Cytotoxic T cell (primary cell): ENCODE results near the gene TGM1.

DNA sequence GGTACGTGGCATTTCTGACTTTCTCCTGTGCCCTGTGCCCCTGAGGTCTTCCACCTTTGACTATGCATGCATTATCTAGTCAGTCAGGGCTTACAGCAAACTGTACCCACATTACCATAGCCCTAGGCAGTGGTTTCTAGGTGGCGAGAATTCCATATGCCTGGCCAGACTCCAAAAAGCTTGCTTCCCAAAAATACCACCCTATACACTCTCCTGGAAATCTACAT is 3.0 kb downstream of the IRF9 start:
- PRO-cap, 2 experiments, result no peak in any of the 2 experiments

- PRO-cap, 2 experiments, result no peak in any of the 2 experiments
These were observed 8.4 kb downstream of the REC8 start for GRCh38 chr14:24179798-24181070.

DNA sequence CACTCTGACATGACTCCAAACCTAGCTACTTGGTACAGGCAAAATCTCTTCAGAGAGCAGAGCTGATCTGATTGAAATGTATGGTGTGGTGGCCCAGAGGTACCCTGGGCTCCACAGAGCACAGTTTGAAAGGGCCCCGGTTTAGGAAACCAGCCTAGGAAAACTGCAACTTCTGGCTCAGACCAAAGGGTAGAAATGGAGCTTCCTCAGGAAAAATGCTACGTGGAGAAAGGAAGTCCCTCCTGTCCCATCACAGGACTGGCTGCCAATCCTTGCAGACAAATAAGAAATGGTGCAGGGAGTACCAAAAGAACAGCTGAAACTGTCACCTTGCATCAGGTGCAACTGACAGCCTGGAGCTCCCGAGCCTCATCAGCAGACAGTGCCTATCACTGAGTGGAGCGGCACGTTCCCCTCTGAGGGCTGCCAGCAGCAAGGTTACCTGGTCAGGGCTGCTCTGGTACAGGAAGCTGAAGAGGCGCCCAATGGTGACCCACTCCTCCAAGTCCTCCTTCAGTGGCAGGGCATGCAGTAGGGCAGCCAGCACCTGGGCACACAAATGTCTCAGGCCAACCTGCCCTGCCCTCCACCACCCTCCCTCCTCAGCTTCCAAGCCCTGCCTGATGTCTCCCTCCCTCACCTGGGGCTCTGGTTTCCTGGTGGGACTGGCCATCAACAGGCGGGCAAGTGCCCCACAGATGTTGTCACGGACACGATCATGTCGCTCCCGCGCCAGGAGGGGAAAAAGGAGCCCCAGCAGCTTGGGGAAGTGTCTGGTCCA is 7.4 kb downstream of the IPO4 start:
- PRO-cap, 2 experiments, result no peak in any of the 2 experiments

- PRO-cap, 2 experiments, result peak in 2 of 2 experiments; most common plus-strand start chr14:24183523 (in 2)
These were observed 5.3 kb downstream of the IPO4 start for GRCh38 chr14:24183160-24183882.

DNA sequence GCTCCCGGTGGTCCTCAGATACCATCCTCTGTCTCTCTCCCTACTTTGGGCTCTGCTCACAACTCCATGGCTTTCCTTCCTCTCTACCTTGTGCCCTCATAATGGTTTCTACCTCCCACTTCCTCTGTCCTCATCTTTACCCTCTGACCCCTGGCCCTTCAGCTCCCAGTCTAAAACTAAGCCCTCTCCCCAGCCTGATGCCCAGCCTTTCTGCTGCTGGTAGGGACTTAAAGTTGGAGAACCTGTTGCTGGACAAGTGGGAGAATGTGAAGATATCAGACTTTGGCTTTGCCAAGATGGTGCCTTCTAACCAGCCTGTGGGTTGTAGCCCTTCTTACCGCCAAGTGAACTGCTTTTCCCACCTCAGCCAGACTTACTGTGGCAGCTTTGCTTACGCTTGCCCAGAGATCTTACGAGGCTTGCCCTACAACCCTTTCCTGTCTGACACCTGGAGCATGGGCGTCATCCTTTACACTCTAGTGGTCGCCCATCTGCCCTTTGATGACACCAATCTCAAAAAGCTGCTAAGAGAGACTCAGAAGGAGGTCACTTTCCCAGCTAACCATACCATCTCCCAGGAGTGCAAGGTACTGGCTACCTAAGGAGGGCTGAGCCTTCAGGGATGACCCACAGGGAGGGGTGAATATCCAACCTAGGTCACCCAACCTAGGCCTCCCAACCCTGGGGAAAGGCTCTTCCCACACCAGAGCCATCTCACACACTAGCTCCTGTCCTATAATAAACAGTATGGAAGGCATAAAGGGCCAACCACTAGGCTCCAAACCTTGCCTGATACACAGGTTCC is 1.6 kb downstream of the TSSK4 start:
- PRO-cap, 2 experiments, result peak in 2 of 2 experiments; most common plus-strand start position 516 of the sequence (in 1); most common minus-strand start position 346 of the sequence (in 2)

DNA sequence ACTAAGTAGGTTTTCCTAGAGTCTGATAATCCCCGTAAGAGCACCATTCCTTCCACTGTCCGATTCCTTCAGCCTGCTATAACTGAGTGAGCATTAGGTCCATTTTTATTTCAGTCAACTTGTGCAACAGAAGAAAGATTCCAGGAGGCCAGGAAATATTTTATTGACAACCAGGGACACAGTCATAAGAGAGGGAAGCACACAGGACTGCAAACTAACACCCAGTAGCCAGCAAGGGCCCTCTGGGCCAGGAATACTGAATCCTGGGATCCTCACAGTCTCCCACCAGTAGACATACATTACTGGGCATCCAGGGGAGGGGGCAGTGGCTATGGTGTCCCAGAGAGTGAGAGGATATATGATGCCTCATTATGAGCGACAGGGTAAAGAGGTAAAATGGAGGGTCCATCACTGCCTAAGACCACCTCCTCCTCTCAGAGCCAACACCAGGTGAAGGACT is 883 bp upstream of the MDP1 start:
- PRO-cap, 2 experiments, result no peak in any of the 2 experiments

GRCh38 chr14:24262881-24263828 is at the start of gene TGM1:
Gene TGM1 (minus strand): TSS chr14:24263177.
- PRO-cap, 2 experiments, result no peak in any of the 2 experiments

DNA sequence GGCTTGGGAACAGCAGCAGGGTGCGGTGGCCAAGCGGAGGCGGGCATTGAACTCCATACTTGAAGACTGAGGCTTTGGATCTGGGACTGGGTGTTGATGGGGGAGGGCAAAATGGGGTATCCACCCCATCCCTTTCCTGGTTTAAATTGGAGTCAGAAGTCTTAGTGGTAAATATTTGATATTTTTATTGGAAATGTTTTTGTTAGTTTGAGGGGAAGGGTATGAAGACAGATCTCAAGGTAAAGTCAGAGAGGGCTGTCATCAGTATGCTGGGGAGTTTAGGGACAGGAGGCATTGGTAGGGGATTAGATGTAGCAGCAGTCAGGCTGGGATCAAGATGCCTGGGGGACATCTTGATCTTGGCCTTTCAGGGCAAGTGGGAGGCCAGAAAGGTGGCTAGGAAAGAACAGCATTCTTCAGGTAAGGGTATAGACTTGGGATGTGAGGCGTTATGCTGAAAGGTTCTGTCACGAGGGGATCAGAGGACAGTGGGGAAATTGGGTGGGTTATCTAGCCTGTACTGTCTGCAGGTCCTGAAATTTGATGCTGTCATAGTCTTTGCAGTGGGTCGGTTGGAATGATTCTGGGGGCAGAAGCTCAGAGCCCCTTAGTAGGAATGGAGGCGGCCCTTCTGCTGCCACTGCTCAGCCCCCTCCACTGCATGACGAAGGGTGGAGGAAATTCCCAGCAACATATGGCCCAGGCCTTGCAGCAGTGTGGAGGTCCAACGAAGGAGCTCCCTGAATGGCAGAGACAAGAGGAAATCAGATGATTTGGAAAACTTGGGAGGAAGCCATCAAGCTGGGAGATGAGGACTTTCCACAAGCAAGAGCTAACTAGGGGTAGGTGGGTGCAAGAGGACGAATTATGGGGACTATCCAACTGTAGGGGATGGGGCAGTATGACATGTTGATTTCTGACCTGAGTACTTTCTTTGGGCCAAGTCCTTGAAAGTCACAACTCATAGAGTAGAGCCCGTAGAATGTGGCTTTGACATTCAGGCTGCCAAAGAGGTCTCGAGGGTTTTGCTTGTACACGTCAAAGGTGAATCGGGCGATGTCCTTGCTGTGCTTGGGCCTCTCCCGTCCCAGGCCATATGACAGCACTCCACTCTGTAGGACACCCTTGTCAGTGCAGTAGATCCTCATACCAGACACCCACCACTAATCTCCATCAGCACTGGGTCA is 2.4 kb downstream of the CIDEB start:
- PRO-cap, 2 experiments, result no peak in any of the 2 experiments

DNA sequence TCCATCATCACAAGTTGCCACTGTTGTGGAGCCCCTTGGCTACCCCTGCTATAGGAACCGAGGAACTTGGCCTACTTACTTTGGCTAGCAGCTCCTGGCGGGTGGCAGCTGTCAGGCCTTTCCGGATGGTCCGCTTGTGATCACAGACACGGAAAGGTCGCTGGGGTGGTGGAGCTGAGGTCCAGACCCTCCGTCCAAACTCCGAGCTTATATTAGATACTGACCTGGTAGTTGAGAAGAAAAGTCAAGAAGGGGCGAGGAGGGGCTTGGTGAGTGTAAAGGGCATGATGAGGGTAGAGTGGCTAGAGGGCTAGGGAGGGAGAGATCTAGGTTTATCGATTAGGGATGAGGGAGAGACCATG is 504 bp downstream of the CIDEB start:
- PRO-cap, 2 experiments, result no peak in any of the 2 experiments

DNA sequence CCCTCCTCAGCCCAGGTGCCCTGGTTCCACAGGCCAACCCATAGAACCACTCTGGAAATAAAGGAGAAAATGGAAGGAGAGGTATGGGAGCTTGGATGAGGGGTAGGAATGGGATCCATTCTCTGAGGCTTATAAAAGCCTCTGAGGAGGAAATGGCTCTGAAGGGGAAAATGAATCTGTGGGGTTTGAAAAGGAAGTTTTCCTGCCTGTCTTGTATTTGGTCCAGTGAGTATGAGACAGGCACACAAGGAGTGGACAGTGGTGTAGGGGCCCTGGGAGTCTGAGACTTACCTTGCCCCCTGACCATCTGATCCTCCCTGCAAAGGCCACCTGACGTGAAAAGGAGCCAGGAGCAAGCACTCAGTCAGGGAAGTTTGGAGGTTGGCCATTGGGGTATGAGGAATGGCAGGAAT is 866 bp downstream of the LTB4R start:
- PRO-cap, 2 experiments, result no peak in any of the 2 experiments

- PRO-cap, 2 experiments, result no peak in any of the 2 experiments
These were observed 3.9 kb downstream of the LTB4R start for GRCh38 chr14:24315097-24315777.

DNA sequence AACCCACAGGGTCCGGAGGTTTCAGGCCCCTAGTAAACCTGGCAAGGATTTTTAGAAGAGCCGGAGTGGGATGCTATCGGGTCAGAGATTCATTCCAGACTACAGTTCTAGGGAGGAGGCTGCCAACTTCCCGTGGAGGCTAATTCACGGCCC is 836 bp upstream of the NFATC4 start:
- PRO-cap, 2 experiments, result no peak in any of the 2 experiments

GRCh38 chr14:24525861-24526205 is 17.8 kb upstream of the CMA1 start:
- PRO-cap, 2 experiments, result no peak in any of the 2 experiments

DNA sequence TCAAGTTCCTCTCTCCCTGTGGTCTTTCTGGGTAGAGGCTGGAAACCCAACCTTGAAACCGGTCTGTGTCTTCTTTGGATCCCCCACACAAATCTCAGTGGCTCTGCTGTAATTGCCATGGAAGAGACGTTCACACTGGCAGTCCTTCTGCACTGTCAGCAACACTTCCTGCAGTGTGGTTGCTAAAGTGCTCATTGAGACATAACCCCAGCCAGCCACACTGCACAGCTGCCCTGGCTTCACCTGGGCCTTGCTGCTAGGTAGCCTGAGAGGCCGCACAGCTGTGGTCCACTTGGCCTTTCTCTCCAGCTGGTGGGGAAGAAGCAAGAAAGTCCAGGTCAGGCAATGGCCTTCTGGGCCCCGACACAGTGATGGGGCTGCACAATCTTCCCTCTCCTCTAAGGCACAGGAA is 2.4 kb downstream of the GZMH start:
- PRO-cap, 2 experiments, result no peak in any of the 2 experiments

GRCh38 chr14:24818863-24819742 is 185.1 kb upstream of the GZMB start:
- PRO-cap, 2 experiments, result no peak in any of the 2 experiments

DNA sequence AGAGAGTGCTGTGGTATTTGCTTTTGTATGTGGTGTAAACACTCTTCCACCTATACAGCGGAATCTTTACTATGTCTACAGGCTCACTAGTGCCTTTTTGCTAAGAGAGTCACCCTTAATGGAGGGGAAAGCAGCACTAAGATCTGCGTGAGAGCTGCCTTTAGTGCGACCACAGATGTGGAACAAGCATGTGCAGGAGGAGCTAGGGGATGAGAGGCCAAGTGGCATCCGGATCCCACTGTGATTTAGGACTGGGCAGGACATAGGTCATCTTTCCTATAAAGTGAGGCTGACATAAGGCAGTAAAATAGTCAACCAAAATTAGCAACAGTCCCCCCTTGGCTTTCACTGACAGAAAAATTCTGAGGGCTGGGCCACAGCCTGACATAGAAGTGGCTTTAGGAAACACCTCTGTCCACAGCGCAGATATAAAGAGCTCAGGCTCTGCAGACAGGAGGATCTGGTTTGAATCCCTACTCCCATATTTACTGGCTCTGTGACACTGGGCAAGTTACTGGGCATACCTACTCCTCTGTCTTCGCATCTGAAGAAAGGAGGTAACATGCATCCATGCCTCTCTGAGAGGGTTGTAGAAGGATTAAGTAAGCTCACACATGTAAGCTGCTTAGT is 95.4 kb downstream of the STXBP6 start:
- PRO-cap, 2 experiments, result no peak in any of the 2 experiments

DNA sequence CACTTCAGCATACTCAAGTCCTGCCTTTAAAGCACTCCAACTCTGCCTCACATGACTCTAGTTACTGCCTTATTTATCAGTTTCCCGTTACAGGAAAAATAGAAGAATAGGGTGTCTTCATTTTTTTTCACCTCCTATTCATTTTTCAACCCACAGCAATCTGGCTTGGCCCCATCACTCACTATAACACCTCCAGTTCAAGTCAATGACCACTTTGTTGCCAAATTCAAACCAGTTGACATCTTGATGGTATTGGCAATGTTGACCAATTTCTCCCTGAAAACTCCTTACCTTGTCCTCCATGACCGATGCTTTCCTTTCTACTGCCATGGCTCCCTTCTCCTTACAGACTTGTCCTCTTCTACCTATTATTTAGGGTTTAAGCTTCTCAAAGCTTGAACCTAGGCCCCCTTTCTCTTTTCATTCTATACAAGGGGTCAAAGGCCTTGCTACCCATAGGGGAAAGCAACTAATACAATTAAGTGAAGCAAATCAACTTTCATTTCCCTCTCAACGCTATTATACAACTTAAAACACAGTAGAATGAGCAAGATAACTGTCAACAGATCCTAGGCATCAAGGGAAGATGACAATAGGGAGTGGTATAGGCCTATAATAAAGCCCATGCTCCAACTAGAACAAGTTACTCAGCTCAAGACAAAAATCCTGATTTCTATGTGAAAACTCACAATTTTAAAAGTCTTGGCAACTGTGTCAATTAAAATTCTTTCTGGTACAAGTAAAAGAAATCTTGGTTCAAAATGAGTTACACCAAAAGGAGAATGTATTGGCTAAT is 28.4 kb downstream of the STXBP6 start:
- PRO-cap, 2 experiments, result no peak in any of the 2 experiments

DNA sequence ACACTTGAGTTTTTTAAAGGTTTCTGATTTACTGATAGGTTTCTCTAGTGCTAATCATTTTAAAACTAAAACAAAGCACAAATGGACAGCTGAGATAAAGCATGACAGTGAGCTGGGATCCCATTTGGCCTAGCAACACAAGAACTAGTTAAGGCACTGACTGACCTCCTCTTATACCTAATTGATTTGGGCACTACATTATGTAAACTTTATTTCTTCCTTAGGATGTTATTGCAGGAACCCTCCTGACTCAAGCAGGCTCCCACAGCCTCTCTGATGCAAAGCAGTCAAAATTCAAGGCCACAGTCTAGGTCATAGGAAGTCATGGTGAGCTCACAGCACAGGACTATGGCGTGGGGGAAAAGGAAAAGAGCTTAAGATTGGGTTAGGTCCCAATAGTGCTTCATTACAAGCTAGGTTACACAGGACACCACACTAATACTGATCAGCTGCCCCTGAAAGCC is 3.5 kb downstream of the STXBP6 start:
- PRO-cap, 2 experiments, result no peak in any of the 2 experiments

GRCh38 chr14:25102765-25103251 is 52.9 kb upstream of the STXBP6 start:
- PRO-cap, 2 experiments, result no peak in any of the 2 experiments

GRCh38 chr14:28188143-28189018 is 578.2 kb upstream of the FOXG1 start:
- PRO-cap, 2 experiments, result no peak in any of the 2 experiments